Karpas-422 (cell line): Measurements from ENCODE around the genes PHB2, DPPA3, CLEC4D, AICDA and MFAP5.

DNA sequence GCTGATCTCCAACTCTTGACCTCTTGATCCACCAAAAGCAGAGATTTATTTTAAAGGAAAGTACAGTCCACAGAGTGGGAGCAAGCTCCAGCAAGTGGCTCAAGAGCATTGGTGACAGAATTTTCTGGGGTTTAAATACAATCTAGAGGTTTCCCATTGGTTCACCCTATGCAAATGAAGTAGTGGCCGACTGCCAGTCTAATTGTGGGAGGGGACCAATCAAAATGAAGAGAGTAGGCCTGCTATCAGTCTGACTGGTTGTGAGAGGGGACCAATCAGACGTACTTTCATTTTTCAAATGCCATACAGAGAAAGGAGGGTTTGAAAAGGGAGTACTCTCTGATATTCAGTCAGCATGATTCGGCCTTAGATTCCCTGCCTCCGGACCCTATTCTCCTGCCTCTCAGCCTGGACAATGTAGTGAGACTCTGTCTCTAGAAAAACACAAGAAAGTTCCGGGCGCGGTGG lies 3.8 kb upstream of the LRRC23 start:
- PRO-cap: no peak
- RAMPAGE, long total RNA: no peak

GRCh38 chr12:6952620-6953047 lies 1.5 kb downstream of the PTPN6 start:
- PRO-cap: no peak
- RAMPAGE, long total RNA: no peak

DNA sequence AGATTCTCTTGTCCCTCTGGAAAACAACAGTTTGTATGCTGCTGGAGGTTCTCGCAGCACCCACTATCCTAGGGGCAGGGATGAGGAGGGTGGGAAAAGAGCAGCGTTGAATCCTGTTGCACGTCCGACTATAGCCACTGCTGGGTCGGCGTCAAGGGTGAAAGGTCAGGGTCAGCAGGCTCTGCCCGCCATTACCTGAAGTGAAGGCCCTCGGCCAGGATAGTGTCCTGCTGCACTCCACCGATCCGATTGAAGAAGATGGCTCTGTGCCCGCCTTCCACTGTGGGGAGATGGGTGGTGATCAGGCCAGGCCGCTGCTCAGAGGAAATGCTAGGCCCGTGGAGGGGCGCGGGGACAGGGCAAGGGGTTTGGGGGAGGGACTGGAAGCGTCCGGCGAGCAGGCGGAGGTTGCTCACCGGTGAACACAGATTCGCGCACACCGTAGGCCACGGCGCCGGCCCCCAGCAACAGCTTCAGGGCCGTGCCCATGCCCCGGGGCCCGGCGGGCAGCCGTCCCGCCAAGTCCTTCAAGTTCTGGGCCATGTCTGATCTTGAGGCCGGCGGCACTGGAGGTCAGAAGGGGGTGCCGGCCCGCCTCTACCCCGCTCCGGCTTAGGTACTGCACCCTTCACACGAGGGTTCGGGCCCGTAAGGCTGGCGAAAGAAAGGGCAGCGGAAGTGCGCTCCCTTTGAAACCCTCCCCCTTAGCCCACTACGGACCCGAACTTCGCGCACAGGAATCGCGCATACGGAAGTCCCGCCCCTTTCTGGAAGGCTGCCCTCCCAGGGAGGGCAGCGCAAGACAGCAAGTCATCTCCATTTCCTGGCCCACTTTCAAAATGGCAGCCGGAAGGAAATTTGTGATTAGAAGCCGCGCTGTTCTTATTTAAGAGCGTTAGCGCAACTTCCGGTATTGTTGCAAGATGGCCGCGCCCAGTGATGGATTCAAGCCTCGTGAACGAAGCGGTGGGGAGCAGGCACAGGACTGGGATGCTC lies at the start of gene PHB2:
Gene PHB2, minus strand, starts transcription at position 664 of the 996 bp plus-strand sequence.
- PRO-cap: bidirectional peak, plus-strand start at position 913 of the sequence, minus-strand start at position 664 of the sequence
- RAMPAGE, long total RNA: start-site peak on the minus strand centred at position 658 of the sequence, 49 bp wide, 105 and 154 reads in 2 replicates; start-site peak on the plus strand centred at position 935 of the sequence, 54 bp wide, 25 and 243 reads in 2 replicates

DNA sequence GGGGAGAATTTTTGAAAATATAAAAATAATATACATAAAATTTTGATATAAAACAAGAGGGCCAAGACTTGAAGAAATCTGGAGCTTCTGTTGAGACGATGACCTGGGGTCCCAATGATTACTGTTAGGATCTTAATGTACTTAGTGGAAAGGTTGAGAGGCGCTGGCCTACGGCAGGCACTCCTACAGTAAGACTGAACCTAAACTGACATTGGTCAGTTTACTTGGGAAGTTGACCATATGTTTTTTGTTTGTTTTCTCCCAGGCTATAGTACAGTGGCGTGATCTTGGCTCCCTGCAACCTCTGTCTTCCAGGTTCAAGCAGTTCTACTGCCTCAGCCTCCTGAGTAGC lies 12.3 kb downstream of the LPCAT3 start:
- PRO-cap: no peak
- RAMPAGE, long total RNA: no peak

DNA sequence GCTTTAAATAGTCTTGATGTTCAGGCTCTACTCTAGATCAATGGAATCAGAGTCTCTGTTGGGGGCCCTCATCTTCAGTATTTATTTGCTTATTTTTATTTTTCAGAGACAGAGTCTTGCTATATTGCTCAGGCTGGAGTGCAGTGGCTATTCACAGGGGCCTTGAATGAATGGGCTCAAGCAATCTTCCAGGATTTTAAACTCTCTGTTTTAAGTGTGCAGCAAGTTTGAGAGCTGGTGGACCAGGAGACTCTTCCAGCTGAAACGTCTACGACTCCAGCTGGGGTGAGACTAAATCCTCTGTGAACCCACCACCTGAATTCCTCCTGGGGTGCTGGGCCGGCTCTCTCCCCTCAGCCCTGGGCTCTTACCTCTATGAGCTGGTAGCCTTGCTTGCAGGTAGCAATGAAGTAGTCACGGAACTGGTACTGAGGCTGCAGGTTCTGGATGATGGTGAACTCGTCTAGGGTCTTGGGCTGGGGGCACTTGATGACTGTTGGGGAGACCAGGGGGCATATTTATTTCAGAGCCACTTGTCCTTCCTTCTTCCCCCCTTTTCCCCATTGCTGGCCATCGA lies 3.9 kb downstream of the C1R start:
- PRO-cap: no peak
- RAMPAGE, long total RNA: no peak

DNA sequence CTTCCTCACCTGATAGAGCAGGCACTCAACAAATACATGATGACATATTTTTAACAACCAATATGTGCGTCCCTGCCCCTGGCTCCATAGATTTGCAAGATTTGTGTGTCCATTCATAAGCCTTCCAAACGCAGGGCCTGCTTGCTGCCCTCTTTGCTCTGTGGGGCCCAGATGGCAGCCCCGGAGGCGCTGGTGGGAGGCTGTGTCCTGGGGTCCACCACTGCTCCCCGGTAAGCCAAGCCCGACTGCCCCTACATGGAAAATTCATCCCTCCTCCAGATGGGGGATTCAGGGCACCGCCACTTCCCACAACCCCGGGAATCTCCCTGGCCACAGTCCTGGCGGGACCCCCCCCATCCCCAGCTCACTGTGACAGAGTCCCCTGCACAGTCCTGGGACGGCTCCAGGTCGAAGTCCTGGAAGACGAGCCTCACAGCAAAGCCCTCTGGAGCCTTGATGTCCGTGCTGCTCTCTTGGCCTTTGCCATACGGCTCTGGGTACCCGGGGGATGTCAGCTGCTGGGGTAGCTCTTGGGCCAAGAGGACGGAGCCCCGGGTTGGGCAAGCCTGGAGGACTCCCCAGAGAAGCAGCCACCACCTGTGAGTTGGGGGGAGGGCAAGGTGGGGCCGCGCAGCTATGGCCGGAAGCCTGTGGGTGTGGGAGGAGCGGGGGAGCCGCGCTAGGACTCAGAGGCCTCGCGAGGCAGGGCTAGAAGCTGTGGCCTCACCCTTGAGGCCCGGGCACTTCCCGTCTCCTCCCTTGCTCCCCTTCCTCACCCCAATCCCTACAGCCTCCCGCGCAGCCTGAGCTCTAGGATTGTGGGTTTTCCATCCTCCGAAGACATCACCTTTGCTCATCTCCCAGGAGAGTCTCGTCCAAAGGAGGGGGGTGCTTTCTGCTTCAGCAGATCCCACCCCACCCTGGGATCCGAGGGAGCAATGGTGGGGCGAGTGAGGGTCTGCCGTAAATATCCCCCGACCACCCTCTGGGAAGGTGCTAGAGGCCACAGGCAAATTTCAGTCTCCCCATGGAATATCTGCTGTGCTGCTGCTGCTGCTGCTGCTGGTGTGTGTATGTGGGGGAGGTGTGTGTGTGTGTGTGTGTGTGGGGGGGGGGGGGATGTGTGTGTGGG lies 765 bp downstream of the C1RL start:
- PRO-cap: bidirectional peak, plus-strand start at position 711 of the sequence, minus-strand start at position 610 of the sequence
- RAMPAGE, long total RNA: no peak

- PRO-cap: no peak
- RAMPAGE, long total RNA: no peak
Measured at GRCh38 chr12:7711373-7711731, at the start of gene DPPA3. TSS of gene DPPA3 (plus strand) at chr12:7711433.

DNA sequence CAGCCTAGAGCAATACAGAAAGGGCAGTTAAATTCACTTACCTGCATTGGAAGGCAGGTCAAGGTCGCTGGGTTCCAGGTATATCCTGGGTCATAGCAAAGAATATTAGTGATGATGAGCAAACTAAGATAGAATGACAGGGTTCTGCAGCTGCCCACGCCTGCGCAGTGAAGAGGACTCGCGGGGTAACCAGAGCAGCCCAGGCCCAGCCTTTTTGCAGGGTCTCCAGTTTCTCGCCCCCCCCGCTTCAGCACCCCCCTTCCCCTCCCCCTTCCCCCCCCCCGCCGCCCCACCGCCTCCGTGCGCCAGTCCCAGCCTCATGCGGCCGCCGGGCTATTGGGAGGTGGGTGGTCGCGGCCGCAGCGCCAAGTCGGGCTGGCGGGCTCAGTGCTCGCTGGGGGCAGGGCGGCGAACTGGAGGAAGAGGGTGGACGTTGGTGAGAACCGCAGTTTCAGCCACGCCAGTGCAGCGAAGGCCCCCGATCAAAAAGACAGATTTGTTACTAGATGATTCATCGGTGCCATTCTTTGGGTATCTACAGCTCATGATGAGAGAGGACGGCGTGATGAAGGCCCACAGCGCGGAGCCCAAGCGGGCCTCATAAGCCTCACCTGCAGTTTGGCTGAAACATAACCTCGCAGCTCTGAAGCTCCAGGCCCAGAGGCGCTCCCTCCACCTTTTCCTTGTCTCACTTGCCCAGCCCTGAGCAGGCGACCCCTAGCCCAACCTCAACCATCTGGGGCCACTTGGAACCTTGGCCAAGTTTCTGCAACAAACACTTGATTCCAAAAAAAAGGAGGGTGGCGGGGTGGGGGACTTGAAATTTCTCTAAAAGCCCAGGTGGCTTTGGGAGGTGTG lies 20.1 kb downstream of the SLC2A3 start:
- PRO-cap: no peak
- RAMPAGE, long total RNA: no peak

DNA sequence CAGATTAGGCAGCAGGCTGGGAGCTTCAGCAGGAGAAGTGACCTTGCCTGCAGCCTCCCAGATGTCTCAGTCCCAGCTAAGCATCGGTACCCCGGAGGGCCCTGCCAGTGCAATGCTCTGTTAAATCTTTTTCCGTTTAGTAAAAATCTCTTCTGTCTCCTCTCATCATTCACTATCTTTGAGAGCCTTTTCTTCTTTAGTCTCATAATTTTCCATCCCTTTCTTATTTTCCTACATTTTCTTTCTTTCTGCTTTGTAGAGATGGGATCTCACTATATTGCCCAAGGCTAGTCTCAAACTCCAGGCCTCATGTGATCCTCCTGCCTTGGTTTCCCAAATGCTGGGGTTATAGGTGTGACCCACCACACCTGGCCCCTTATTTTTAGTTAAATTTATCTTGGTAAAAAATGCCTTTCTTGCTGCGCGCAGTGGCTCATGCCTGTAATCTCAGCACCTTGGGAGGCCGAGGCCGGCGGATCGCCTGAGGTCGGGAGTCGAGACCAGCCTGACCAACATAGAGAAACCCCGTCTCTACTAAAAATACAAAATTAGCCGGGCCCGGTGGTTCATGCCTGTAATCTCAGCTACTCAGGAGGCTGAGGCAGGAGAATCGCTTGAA lies 1.1 kb downstream of the SLC2A3 start:
- PRO-cap: no peak
- RAMPAGE, long total RNA: no peak

DNA sequence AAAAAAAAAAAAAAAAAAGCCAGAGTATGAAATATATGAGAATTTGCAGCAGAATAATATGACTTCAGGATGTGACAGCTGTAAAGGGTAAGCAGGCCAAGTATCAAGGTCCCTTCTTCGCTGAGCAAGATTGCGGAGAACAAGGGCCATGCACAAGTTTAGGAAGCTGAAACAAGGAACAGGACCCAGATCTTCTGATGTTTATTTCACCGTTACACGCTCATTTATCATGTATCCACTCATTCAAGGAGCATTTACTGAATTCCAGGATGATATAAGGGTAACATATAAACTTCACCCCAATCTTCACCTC lies 613 bp upstream of the FOXJ2 start:
- PRO-cap: no peak
- RAMPAGE, long total RNA: no peak

GRCh38 chr12:8243088-8243487 lies 15.7 kb upstream of the FAM90A1 start:
- PRO-cap: no peak
- RAMPAGE, long total RNA: no peak

DNA sequence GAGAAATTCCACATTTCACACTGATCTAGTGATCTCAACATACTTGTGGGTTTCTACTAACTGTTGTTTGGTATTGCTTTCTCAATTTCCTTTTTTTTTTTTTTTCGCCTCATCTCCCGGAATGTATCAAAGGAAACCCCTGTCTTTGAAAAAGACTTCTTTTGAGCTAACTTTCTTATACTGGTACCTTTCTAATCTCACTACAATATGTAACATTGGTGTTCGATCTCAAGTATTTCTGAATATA lies at the start of gene CLEC4D:
Gene CLEC4D, plus strand, starts transcription at position 107 of the 247 bp plus-strand sequence.
- PRO-cap: no peak
- RAMPAGE, long total RNA: no peak

DNA sequence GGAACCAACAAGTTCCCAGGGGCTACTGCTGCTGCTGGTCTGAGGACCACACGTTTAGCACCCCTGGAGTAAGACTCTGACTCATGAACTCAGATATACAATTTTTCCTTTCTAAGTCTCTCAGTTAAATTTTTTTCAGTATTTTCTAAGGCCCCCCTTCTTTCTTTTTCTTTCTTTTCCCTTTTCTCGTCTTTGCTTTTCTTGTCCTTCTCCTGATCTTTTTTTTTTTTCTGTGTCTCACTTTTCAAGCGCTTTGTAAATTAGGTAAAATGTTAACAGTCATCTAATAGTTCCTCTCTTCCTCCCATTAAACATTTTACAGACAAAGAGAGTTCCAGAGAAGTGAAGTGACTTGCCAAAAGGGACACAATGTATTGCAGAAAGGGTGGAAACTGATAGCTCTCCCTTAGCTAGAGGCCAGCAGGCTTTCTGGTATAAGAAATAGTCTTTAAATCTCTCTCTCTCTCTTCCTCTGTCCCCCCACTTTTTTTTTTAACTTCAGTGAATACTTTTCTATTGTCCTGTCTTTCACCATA lies 470 bp downstream of the CLEC4E start:
- PRO-cap: no peak
- RAMPAGE, long total RNA: no peak

GRCh38 chr12:8591215-8591420 lies 21.5 kb downstream of the AICDA start:
- PRO-cap: unidirectional peak, minus-strand start at chr12:8591268
- RAMPAGE, long total RNA: no peak

GRCh38 chr12:8612597-8613072 lies at the start of gene AICDA:
TSS of gene AICDA (minus strand) at chr12:8612859.
- PRO-cap: no peak
- RAMPAGE, long total RNA: start-site peak on the minus strand at chr12:8612798-8612859, 27 and 19 reads in 2 replicates

GRCh38 chr12:8662603-8663380 lies at the start of gene MFAP5:
TSS of gene MFAP5 (minus strand) at chr12:8662826.
- PRO-cap: no peak
- RAMPAGE, long total RNA: no peak

DNA sequence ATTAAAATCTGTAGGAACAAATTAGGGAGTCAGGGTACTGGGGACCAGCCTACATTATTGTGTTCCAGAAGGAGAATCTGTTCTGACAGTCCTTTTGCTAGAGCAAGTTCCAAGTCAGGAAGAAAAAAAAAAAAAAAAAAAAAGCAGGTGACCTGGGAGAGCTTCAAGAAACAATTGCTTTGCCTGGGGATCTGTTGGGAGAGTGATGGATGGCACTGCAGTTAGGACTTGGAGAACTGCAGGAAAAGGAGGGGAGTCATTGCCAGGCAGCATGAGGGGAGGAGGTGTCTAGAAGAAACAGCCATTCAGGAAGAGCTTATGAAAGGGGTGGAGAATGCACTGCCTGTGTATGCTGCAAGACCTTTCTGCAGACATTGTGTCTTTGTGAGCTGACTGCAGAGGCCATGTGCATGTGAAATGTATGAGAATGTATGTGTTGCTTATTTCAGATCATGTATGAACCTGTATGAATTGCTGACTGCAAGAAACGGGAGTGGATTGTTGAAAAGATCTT lies 10.0 kb upstream of the RIMKLB start:
- PRO-cap: no peak
- RAMPAGE, long total RNA: no peak

GRCh38 chr12:8709297-8710024 lies 11.7 kb downstream of the RIMKLB start:
- PRO-cap: no peak
- RAMPAGE, long total RNA: no peak

DNA sequence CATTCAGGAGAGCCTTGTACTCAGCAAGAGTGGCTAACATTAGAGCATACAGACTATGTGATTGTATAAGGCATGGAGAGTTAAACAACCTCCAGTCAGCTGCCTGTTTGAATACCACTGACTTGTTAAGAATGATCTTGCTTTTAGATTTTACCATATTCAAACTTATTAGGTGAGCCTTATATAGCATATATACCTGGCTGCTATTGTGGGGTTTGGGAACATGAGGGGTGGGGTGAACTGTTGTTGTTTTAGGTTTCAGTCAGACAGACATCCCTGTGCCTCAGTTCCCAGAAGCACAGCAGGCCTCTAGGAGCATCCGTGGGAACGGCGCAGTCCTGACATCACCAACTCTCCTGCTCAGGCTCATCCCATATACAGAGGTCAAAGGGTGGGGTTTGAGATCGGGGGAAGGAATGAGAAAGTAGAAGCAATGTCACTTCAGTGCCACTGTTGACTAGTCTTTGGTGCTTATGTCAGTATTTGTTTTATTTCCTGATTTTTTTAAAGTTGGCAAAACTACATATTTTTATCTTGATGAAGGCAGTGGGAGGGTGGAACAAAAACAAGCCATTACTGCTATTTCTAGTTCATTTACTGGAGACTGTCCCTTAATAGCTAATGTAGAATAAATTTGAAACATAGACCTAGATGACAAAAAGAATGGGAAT lies 43.2 kb upstream of the A2ML1 start:
- PRO-cap: no peak
- RAMPAGE, long total RNA: no peak

DNA sequence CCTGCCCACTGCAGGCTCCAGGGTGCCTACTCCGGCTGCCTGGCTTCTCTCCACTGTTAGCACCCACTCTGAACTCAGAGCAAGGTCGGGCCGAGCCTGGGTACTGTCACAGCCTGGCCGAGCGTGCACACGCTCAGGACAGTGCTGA lies 50.5 kb downstream of the A2M start:
- PRO-cap: no peak
- RAMPAGE, long total RNA: no peak